Penis (tissue), 1 donor: Measurements from ENCODE around the genes RD3L and TMEM179.

GRCh38 chr14:103130962-103131531 lies 7.8 kb downstream of the TNFAIP2 start:
- PRO-cap = no peak

- PRO-cap = unidirectional peak, minus-strand start at chr14:103196468
These were observed 72.9 kb downstream of the TNFAIP2 start for GRCh38 chr14:103196139-103196599.

DNA sequence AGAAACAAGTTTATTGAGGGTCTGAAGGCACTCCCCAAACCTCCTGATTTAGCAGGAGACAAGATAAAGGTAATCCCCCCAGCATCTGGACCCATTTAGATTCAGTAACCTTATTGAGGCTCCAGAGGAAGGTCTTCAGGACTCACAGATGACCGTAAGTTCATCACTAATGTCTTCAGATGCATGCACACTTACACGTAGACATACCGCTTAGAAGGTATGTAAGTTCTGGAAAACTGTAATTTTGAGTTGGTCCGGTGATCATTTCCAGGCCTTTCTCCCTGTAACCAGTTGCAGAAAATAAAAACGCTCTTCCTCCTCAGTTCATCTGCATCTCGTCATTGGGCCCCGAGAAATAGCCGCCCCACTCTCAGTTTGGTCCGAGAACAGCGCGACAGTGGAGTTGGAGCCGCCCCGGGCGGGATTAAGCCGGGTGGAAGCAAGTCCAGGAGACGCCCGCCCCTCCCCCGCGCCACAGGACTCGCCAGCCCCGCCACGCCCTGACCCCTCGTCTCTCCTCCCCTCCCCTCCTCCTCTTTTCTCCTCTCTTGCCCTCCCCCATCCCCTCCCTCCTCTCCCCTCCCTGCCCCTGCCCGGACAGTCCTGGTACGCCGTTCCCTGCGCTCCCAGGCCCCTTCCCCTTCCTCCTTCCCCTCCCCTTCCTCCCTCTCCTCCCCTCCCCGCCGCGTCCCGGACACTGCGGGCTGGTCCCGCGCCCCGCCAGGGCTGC lies 83.7 kb downstream of the TNFAIP2 start:
- PRO-cap = bidirectional peak, plus-strand start at position 600 of the sequence, minus-strand start at position 399 of the sequence; bidirectional peak, plus-strand start at position 697 of the sequence, minus-strand start at position 646 of the sequence

GRCh38 chr14:103315935-103316290 lies 18.1 kb upstream of the EIF5 start:
- PRO-cap = no peak

- PRO-cap = no peak
These were observed 92 bp downstream of the EIF5 start for GRCh38 chr14:103334298-103334359.

DNA sequence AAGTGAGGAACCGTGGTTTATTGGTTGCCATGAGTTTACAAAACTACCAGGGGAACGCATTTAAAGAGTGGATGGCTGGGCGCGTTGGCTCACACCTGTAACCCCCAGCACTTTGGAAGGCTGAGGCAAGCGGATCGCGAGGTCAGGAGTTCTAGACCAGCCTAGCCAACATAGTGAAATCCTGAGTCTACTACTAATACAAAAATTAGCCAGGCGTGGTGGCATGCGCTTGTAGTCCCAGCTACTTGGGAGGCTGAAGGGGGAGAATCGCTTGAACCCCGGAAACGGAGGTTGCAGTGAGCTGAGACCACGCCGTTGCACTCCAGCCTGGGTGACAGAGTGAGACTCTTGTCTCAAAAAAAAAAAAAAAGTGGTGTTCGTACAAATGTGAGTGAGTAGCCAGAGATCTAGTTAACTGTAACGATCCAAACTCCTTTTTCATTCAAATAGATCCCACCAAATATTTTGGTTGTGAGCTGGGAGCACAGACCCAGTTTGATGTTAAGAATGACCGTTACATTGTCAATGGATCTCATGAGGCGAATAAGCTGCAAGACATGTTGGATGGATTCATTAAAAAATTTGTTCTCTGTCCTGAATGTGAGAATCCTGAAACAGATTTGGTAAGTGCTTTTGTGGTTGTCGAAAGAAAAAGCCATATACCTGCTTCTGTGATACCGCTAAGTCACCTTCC lies 2.3 kb downstream of the EIF5 start:
- PRO-cap = no peak

- PRO-cap = no peak
These were observed 1.5 kb downstream of the MARK3 start for GRCh38 chr14:103386623-103387216.

DNA sequence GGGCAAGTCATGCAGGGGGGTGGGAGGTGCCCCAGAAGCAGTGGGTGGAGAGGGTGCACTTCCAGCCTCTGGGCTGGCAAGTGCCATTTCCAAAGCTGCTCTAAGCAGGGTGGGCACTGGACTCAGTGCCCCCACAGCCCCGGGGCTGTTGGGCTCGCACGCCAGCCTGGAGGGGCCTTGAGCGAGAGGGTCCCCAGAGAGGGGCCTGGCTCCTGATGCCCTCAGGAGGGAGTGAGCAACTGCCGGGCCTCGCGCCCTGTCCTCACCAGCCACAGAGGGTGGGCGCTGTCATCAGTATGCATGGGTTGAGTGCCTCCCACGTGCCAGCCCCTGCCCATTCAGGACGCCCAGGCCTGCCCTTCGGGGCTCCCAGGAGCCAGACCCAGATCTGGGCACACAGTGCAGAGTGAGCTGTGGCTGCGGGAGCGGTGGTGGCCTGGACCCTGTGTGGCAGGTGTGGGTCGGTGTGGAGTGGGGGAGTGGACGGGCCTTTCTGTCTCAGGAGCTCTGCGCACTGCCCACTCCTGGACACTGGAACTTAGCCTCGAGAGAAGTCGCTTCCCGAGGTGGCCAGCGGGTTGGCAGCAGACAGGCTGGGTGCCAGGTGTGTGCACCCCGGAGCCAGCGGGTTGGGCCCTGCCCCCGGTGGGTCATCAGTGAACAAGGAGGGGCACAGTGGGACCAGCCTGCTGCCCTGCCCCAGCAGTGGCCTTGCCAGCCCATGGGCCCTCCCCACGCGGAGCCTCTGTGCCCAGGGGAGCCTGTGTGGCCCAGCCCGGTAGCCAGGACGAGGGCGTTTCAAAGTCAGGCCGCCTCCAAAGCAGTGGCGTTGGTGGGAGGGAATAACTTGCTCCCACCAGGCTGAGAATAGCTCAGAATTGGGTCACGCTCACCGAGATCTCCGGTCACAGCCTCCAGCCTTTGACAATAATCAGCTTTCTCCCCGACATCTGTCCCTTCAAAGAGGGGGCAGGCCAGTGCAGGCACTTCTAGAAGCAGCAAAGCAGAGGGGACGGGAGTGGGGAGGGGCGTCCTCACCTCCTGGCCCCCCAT lies 9.4 kb downstream of the TRMT61A start:
- PRO-cap = no peak

DNA sequence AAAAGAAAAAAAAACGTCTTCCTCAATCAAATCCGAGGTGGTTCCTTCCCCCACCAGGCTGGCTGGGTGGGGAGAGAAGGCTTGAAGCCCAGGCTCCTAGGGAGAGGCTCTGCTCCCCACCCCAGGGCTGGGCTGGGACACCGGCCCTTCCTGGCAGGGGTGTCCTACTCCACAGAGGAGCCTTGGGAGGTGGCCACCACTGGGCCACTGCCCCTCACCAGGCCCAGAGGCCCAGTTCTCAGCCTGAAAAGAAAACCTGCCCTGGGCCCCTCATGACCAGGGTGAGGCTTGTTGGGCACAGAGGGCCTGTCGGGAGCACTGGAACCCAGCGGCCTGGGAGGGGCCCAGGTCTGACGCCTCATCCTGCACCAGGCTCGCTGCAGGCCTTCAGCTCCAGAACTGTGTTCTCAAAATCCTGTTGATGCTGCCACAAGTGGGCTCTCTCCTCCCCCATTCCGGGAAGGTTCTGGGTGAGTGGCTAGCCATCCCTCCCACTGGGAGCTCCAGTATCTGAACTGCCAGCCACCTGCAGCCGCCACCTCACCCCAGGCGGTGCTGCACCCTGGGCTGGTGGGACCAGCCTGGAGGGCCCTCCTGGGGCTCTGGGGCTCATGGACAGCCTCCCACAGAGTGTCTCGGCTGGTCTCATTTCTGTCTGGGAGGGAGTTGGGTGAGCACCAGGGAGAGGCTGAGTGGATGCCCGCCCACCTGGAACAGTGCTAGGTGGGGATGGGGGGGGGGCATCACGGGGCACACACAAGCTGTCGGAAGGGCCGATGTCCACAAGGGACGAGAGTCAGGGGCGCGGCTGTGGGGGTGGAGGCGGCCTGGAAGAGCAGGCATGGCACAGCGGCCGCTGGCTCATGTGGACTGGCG lies 11.8 kb downstream of the BAG5 start:
- PRO-cap = no peak

DNA sequence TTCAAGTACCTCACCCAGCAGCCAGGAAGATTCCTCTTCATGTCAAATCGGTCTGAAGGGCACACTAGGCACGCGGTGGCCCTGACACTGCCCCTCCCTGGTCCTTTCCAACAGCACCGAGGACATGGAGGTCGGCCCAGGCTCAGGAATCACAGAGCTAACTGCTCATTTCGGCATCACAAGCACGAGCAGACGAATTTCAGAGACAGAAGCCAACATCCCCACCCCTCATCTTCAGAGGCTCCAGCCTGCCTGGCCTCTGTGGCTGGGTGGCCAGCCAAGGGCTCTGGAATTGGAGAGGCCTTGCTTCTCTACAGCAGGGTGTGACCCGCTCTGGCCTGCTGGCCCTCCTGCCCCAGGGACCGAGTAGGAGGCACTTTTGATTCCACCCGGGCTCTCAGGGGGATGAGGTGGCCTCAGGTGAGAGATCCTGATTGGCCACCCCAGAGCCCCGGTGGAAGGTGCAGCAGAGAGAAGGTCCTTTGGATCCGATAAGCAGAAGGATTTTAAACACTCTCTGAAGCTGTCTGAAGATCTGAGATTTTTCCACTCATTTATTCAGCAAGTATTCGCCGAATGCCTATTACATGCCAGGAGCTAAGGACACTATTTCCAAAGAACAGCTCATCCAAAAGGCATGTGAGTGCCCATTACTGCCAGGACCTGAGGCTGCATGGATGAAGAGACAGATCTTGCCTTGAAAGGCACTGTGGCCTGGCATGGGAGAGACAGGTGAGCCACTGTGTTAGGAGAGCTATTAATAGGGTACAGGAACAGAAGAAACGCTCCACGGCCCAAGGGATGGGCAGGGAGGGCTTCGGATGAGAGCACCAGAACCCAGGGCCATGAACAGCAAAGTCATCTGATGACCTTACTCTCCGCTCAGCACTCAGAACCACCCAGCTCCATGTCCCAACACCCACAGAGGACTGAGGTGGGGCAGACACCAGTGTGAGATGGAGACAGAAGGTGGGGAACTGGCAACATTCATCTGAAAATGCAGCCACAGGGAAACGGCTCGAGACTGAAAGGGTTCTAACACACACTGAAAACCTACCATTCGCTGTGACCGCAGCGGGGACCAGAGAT lies 10.2 kb downstream of the BAG5 start:
- PRO-cap = no peak

- PRO-cap = bidirectional peak, plus-strand start at chr14:103561630, minus-strand start at chr14:103561367
These were observed 1.1 kb downstream of the BAG5 start for GRCh38 chr14:103561270-103561780.

- PRO-cap = no peak
These were observed 13.0 kb downstream of the ZFYVE21 start for GRCh38 chr14:103728419-103729184.

GRCh38 chr14:103752815-103753431 lies 37.3 kb downstream of the ZFYVE21 start:
- PRO-cap = no peak

DNA sequence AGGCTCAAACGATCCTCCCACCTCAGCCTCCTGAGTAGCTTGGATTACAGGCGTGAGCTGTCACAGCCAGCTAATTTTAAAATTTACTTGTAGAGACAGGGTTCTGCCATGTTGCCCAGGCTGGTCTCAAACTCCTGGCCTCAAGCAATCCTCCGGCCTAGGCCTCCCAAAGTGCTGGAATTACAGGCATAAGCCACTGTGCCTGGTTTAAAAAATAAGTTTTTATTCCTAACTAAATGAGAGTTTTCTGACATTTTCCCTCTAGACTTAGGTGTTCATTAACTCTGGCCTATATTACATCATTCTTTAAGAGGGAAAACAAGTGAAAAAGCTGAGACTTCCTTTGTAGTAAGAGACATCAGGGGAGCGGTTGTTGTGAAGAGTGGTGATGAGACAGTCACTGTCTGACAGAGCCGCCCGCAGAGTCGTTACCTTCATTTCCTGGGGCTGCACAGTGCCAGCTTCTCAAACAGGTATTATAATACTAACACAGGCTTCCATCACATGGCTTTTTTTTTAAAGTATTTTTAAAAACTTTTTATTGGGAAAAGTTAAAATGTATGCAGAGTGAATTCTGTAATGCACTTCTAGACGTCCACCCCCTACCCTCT lies 12.8 kb downstream of the ATP5MJ start:
- PRO-cap = no peak

GRCh38 chr14:103942258-103942887 lies at the start of gene RD3L:
RD3L (minus strand) TSS chr14:103942529.
- PRO-cap = no peak

DNA sequence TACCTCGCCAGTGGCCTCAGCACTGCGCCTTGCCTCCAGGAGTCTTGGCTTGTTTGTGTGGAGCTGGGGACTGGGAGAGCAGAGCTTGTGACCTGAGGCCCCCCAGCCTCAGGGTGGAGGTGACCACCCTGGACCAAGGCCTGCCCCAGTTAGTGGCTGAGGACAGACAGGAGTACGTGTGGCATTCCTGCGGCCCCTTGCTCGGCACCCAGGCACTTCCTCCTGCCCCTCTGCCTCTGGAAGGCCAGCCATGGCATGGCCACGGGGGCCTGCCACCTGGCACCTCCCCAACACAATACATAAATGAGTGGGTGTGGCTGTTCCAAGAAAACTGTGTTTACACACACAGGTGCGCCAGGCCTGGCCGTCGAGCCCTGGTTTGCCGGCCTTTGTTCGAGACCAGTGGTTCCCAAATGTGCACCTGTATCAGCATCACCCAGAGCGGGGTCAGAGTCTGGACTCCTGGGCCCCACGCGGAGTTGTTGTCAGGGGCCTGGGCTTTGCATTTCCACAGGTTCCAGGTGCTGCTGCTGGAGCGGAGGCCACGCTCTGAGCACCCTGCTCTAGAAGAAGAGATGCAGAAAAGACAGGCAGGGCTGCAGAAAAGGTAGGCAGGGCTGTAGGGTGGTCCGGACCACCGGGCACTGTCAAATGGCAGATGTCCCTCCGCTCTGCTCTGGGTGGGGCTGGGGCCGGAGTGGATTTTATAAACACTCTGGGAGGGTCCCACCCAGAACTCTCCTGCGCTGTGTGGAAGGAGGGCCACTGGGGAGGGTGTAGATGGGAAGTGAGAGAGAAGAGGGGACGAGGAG lies 4.3 kb upstream of the ASPG start:
- PRO-cap = no peak

- PRO-cap = no peak
These were observed 46.8 kb downstream of the KIF26A start for GRCh38 chr14:104185040-104185640.

- PRO-cap = no peak
These were observed 102.0 kb downstream of the KIF26A start for GRCh38 chr14:104240153-104240941.

- PRO-cap = no peak
These were observed at the start of gene TMEM179 for GRCh38 chr14:104603871-104605151. TMEM179 (minus strand) TSS chr14:104604772.

DNA sequence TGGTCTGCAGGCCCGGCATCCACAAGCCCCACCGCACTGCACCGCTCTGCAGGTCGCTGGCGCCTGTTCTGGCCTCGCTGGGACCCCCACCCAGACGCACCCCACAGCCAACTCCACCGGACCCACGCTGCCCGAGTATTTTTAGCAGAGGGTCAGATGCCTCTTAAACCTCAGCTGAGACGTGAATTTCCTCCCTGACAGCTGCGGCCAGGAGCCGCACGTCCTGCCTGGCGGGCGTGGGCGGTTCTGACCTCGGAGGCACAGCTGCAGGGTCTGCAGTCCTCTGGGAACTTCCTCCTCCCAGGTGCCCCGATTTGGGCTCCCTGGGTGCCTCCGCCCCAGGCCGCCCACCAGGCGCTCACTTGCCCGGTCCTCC lies 29.4 kb upstream of the INF2 start:
- PRO-cap = no peak